Psoas muscle (tissue), 2 donors: Measurements from ENCODE around the genes CEACAM7 and GRIK5.

DNA sequence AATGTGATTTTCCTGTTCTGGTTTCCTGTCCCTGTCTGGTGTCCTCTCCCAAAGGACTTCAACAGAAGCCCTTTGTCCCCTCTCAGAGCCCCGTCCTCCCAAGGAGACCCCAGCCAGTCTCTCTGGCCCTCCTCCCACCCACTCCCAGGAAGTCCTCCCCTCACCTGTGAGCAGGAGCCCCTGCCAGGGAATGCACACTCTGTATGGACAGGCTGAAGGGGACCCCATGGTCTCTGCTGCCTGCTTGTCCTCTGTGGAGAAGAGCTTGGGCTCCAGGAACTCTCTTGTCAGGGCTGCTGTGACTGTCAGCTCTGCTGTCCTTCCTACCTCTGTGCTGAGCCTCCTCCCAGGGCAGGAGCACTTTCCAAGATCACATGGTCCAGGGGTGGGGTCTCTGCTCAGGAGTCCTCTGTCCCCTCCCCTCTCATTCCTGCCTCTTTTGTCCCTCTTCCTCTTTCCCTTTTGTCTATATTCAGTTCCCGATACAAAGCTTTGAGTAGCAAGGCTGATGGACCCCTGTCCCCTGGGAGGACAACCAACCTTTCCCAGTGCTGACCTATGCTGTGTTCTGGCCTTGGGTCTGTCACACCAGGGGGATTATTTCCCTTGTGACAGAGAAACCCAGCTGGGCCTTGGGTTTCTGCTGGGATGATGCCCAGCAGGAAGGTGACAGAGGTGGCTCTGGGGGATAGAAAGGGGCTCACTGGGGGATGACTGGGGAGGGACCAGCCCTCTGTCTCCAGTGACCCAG lies at the start of gene CEACAM7:
TSS of gene CEACAM7 (minus strand) at position 333 of the 751 bp plus-strand sequence.
- PRO-cap, 2 experiments = no peak in any of the 2 experiments

GRCh38 chr19:41740670-41741543 lies 14.4 kb upstream of the CEACAM6 start:
- PRO-cap, 2 experiments = no peak in any of the 2 experiments

- PRO-cap, 2 experiments = no peak in any of the 2 experiments
Measured at GRCh38 chr19:41871671-41872793, 5.0 kb upstream of the CD79A start.

- PRO-cap, 2 experiments = no peak in any of the 2 experiments
Measured at GRCh38 chr19:41883402-41883646, 340 bp downstream of the ARHGEF1 start.

DNA sequence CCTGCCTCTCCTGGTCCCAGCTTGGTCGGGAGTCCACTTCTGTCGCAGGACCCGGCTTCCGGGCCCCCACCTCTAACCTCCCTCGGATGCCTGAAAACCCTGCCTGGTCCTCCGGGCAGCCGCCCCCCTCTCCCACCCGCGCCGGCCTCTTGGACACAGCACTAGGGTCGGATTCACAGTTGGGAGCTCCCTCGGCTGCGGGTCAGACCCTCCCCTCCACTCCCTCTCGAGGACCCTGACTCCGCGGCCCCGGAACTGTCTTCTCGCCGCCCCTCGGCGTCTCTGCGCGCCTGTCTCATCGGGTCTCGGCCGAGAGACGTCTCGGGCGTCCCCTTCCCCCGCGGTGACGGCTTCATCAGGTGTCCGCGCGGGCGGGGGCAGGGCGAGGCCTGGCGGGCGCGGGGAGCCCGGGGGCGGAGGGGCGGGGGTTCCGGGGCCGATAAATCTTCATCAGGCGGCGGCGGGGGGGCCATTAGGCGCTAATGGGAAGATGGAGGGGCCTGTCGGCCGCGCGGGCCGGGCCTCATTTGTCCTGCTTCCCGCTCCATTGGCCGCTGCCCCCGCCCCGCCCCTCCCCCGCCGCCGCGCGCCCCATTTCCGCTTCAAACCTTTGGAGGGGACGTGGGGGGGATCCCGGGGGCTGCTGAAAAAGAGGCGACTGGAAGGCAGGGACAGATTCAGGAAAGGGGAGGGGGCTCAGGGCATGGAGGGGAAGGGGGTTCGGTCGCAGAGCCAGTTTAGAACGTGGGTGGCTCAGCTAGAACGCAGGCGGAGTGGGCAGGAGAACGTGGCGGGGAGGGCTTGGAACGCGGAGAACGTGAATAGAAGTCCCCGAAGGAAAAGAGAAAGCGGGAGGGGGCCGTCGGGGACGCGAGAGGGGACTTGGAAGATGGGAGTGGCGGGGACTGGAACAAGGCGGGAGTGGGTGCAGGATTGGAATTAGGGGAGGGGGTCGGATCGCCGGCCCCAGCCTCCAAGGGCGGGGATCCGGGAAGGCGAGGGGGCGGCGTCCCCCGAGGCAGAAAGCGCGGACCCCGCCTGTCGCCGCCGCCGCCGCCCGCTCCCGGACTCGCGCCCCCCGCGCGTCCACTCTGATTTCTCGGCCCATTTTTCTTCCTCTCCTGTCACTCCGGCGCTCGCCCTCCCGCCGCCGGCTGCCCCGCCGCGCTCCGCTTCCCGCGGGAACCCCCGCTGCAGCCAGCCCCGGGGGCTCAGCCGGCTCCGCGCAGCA lies 12.0 kb upstream of the ERFL start:
- PRO-cap, 2 experiments = no peak in any of the 2 experiments

DNA sequence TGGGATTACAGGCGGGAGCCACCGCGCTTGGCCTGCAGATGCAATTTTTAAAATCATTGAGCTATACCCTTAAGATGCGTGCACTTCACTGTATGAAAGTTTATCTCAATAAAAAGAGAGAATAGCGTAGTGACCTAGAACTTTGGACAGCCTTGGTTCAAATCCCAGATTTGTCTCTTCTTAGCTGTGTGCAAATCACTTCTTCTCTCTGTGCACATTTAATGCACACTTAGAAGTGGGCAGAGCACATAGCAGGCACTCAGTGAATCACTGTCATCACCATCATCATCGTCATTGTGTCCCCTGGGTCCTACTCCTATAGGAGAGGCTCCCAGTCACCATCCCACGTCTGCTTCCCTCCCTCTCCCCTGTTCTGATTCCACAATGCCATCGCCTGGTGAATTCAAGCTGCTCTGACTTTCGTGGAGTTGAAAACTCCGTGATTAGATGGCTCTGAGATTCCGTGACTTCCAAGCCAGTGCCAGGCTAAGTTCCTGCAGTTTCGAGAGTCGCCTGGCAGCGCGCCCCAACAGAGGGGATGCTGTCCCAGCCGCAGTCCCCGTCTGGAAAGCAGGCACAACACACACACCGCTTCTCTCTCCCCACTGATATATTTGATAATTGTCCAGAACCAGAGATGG lies 7.0 kb upstream of the RABAC1 start:
- PRO-cap, 2 experiments = no peak in any of the 2 experiments

DNA sequence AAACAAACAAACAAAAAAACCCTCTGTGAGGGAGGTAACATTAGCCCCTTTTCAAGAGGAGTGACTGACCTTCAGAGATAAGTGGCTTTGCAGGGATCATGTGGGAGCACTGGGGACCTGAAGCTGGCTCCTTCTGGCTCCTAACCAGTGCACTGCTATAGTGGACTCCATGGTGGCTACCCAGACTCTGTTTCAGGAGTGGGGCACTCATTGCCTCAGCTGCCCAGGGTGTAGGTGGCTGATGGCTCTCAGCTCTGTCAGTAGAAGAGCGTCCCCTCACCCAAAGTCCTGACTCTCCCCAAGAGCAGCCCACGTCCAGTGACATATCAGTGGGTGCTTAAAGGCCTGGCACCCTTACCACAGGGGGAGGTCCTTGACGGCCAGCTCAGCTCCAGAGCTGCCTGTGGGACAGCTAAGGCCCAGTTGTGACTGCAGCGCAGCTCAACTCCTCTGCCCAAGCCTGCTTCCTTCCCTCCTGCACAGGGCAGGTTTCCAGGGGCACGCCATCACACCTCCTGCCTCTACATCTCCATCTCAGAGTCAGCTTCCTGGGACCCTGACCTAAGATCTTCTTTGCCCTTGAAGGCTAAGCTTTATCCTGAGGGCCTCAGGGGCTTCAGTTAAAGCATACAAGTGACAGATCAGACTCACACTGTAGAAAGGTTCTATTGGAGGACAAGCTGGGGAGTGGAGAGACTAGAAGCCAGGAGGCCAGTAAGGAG lies 32.4 kb downstream of the GRIK5 start:
- PRO-cap, 2 experiments = no peak in any of the 2 experiments

GRCh38 chr19:42069984-42070639 lies at the start of gene GRIK5:
GRIK5 (minus strand) TSS chr19:42070206.
- PRO-cap, 2 experiments = no peak in any of the 2 experiments

DNA sequence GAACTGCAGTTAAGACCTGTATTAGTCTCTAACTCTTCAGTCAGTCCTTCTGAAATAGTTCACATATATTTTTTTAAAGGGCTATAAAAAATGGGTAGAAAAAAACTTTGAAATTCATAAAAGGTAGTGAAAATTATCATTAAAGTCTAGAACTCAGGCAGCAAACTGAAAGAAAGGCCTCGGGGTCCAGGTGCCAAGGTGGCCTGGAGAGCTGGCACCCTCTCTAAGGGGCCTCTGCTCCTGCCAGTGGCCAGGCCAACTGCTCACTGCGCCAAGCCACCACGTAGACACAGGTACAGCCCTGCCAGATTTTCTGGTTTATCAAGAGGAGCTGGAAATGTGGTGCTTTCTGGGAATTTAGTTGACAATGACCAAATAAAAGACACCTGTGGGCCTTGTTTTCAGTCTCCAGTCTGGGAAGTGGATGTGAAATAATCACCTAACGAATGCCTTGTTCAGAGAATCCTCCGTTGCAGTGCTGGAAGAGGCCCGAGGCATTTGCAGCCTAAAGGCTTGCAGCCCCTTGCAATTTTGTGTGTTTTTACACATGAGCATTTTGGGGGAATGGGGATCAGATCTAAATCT lies 22.8 kb downstream of the ZNF574 start:
- PRO-cap, 2 experiments = no peak in any of the 2 experiments

DNA sequence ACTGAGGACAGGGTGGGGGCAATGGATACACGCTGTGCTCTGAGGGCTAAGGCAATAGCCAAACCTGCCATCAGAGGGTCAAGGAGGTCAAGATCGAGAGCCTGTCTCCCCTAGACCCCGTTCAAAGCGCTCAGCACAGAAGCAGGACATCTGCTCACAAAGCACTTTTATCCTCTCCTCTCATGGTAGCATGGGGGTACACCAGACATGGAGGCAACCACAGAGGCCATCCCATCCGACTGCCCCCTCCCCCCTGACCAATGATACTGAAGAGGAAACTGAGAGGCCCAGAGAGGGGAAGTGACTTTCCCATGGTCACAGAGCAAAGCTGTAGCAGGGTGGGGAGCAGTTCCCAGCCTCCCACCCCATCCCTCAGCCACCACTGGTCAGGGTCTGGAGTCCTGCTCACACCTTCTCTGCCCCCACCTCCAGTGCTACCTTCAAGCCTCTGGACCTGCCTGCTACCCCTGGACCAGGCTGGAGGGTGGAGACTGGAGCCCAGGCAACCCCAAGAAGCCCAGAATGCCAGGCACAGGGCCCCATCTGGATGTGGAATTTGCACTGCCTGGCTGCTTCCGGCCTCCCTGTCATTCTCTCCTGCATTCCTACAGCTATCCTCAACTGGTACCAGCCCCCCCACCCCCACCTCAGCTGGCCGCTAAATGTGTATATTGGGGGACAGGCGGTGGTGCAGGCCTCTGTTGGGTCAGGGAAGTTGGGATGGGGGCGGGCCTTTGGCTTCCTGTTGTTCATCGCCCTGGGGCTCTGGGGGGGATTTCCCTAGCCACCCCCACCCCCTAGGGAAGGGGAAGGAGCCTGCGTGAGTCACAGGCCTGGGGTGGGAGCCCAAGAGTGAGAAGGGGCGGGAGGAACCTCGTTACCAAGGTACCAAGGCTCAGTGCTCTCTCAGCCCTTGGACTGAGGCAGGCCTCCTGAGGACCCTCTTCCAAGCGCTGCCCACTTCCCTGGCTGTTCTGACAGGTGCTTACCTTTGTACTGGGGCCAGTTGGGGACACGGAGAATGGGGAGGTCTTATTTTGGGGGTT lies 10.8 kb downstream of the POU2F2 start:
- PRO-cap, 2 experiments = no peak in any of the 2 experiments

- PRO-cap, 2 experiments = peak in 1 of 2 experiments; most common plus-strand start chr19:42253836 (in 1); most common minus-strand start chr19:42253622 (in 1)
Measured at GRCh38 chr19:42253207-42254239, 1.4 kb downstream of the ERF start.

DNA sequence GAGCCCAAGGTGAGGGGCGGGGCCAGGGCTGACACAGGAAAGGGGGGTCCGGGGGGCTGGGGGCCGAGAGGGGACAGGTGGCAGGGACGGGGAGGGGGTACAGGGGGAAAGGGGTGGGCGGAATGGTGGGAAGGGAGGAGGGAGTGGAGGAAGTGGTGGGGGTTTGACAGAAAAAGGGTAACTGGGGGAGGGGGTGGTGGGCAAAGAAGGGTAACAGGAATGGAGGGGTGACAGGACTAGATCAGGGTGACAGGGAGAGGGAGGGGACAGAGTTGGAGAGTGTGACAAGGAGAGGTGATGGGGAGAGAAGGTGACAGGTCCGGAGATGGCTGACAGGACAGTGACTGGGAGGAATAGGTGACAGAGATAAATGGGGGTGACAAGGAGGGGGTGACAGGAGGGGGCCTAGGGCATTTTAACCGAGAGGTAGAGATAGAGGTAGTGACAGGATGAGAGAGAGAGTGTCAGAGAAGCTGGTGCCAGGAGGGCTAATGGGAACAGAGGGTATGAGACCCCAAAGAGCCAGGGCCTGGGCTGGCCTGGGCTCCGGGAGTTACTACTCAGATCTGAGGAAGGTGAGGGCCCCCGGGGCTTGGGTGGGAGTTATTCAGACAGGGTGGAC lies 432 bp downstream of the CIC start:
- PRO-cap, 2 experiments = no peak in any of the 2 experiments

- PRO-cap, 2 experiments = no peak in any of the 2 experiments
Measured at GRCh38 chr19:42272795-42274115, 4.2 kb downstream of the CIC start.

DNA sequence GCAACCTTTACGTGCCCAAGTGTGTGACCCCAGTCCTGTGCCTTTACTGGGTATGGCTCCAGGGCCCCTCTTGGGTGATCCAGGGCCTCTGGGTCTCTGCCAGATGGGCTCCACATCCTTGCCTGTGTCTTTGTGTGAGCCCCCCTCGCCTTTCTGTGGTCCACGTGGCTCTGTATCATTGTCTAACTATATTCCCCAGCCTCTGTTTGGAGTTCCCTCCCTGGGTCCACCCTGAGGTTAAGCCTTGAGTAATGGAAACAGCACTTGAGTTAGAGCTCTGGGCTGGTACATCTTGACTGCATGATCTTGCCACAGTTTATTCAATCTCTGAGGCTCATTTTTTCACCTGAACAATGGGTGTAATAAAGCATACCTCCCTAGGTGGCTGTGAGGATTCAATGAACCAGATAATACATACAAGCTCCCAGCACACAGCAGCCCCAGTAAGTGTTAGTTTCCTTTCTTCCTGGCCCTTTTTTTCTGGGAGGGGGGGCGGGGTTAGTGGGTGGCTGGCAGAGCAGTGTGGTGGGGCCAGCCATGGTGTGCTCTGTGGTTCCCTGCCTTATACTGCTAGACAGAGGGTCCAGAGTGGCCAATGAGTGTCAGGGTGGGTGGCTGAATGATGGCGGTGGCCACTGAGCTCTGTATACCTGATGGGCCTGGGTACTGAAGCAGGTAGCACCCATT lies 13.5 kb downstream of the CIC start:
- PRO-cap, 2 experiments = no peak in any of the 2 experiments

DNA sequence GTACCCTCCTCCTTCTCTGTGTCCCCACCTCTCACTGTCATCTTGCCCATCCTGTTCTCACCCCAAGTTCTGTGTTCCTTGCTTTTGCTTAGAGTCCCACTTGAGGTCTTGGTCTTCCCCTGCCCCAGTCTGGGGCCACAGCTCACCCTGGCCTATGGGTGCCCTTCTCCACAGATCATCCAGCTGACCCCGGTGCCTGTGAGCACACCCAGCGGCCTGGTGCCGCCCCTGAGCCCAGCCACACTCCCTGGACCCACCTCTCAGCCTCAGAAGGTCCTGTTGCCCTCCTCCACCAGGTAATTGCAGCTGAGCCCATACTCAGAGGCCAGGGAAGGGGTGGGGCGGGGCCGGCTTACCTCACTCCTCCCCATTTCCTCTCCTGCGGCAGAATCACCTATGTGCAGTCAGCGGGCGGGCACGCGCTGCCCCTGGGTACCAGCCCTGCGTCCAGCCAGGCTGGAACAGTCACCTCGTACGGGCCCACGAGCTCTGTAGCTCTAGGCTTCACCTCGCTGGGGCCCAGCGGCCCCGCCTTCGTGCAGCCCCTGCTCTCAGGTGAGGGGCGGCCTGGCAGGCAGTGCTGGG lies 9.9 kb upstream of the PRR19 start:
- PRO-cap, 2 experiments = no peak in any of the 2 experiments

- PRO-cap, 2 experiments = no peak in any of the 2 experiments
Measured at GRCh38 chr19:42316689-42317410, 3.7 kb downstream of the TMEM145 start.

DNA sequence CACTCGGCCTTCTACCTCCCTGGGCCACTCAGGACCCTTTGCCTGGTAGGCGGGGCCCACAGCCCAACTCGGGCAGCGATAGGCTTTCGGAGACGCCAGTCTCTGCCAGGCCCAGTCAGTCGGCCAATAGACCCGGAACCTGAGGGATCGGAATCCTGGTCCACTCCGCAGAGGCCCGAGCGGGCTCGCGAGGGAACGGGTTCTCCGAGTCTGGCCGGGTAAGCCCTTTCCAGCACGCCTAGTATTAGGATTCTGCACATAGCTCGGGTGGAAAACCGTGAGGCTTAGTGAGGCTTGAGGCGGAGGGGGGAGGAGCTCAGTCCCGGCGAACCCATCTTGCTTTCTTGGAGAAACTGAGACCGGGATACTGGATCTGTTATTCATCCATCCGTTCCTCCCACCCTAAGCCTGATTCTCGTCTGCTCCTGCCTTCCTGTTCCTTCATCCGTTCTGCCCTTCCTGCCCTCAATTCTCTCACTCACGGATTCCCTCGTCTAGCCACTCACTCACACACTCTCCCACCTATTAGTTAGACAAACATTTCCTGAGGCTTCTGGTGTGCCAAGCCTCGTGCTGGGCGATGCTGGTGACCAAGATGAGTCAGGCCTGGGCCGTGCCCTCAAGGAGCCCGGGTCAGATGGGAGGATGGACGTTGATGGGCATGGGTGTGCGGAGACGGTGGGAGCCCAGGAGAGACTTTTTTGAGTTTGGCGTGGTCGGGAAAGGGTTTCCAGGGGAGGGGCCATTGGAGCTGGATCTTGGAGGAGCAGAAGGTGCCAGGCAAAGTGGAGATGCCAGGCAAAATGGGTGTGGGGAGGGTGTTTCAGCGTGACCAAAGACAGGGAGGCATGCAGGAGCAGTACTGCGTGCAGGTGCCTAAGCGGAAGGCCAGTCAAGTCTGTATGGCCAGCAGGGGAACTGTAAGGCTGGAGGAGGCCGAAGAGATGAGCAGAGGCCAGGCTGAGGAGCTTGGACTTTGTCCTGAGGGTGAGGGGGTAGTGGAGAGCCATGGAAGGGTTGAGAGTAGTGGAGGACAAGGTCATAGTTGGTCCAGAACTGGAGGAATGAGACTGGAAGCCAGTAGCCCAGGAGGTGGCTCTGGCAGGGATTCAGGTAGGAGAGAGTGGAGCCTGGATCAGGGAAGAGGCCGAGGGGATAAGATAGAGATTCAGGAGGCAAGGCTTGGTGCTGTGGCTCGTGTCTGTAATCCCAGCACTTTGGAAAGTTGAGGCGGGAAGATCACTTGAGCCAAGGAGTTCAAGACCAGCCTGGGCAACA lies 7.3 kb upstream of the CNFN start:
- PRO-cap, 2 experiments = peak in 2 of 2 experiments; most common plus-strand start position 168 of the sequence (in 1)

GRCh38 chr19:42421534-42422329 lies 5.5 kb downstream of the LIPE start:
- PRO-cap, 2 experiments = no peak in any of the 2 experiments

GRCh38 chr19:42422330-42422861 lies 4.8 kb downstream of the LIPE start:
- PRO-cap, 2 experiments = peak in 1 of 2 experiments; most common minus-strand start chr19:42422460 (in 1)

- PRO-cap, 2 experiments = no peak in any of the 2 experiments
Measured at GRCh38 chr19:42497662-42498349, 30.5 kb downstream of the CEACAM1 start.